Bronchus fibroblast of lung (primary cell): ENCODE results near the genes SPP1, ABCG2, TIGD2 and CCSER1.

- RAMPAGE, long total RNA = no peak
Measured at GRCh38 chr4:87710120-87710597, 60.1 kb downstream of the DMP1 start.

DNA sequence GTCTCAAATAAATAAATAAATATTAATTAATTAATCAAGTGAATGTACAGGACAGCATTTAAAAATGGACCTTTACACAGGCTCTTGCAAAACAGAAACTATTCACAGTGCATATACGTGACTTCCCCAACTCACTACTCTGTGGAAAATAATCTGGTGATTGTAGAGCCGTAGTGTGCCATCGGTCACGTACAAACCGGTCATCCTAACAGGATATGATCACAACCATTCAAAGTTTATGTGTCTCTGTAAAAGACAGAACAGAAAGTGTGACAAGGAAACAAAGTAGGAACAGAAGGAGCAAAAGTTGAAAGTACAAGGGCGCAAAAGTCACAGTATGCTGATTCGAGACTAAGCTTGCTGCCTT, 18.5 kb downstream of the MEPE start:
- RAMPAGE, long total RNA = no peak

DNA sequence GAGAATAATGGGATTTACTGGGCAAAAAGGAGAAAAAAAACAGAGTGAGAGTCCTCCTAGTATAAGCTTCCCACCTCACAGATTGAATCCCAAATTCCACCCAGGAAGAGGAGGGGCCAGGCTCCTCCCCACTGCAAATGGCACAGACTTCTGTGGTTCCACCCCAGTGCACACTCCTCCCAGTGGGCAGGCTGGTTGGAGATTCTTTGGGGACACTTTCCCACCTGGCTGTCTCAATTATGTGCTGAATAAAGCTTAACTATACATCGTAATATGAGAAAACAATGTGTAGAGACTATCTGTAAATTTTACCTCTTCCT, 31.6 kb downstream of the MEPE start:
- RAMPAGE, long total RNA = no peak

- RAMPAGE, long total RNA = no peak
Measured at GRCh38 chr4:87975337-87975998, at the start of gene SPP1. Gene SPP1, plus strand, starts transcription at chr4:87975714.

GRCh38 chr4:88158289-88159459, at the start of gene ABCG2:
Gene ABCG2, minus strand, starts transcription at chr4:88158639.
- RAMPAGE, long total RNA = no peak

DNA sequence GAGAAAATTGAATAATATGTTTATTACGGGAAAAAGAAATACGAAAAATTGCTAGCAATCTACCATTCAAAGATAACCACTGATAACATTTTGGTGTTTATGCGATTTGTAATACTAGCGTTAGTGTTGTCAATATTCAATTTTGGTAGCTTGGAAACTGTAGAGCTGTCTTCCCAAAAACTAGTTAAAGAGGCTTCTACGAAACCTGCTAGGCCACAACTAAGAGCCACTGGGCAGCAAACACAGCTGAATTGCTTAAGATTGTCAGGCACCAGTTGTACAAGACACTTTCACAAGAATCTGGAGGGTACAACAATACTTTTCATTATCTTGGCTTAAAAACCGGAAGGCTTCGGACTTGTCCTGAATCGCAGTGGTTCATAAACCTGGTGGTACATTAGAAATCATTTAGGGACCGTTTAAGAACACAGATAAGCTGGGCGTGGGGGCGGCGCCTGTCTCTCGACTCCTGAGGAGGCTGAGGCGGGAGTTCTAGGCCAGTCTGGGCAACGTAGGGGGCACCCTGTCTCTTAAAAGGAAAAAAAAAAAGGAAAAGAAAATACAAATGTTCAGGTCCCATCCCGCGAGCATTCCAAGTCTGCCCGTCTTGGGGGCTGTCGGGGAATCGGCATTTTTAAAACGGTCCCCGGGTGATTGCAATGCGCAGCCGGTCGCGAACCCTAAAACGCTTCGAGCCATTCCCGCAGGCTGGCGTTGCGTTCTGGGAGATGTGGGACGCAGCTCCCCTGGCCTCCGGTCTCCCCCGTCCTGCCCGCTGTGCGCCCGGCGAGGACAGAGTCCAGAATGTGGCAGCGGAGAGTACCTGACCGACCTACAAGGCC, 784 bp downstream of the PIGY start:
- RAMPAGE, long total RNA = no peak

DNA sequence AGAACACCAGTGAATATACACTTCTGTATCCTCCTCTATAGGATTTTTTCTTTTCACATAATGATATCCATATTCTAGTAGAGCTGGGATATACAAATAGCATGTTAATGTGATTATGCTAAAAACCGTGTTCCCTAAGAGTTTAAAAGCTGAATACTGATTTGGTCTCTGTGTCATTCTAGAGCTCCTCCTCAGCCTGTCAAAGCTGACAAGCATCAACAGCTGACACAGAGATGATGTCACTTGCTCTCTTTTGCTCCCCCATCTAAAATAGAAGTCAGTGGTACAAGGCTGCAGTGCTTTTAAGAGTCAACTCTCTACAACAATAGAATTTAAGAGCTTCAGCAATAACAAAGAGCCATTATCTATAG, 17.1 kb upstream of the HERC3 start:
- RAMPAGE, long total RNA = no peak

DNA sequence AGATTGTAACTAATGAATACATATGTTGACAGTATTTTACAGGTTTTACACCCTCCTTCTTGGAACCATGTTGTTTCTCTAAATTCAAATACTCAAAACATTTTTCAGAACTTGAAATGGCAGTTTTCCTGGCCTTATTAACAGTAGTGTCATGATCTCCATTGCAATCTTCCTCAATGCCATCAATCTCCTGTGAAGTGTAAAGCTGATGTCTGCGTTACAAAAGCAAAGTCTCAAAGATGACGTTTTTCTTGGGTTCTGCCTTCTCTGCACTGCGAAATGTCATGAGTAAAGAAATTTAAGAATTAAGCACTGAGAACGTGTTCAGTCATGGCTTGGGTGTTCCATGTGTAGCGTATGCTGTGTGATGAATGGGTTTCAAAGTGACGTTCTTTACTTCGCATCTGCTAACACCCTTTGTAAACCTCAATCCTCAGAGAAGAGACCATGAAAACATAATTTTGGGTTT, 1.1 kb downstream of the NAP1L5 start:
- RAMPAGE, long total RNA = no peak

DNA sequence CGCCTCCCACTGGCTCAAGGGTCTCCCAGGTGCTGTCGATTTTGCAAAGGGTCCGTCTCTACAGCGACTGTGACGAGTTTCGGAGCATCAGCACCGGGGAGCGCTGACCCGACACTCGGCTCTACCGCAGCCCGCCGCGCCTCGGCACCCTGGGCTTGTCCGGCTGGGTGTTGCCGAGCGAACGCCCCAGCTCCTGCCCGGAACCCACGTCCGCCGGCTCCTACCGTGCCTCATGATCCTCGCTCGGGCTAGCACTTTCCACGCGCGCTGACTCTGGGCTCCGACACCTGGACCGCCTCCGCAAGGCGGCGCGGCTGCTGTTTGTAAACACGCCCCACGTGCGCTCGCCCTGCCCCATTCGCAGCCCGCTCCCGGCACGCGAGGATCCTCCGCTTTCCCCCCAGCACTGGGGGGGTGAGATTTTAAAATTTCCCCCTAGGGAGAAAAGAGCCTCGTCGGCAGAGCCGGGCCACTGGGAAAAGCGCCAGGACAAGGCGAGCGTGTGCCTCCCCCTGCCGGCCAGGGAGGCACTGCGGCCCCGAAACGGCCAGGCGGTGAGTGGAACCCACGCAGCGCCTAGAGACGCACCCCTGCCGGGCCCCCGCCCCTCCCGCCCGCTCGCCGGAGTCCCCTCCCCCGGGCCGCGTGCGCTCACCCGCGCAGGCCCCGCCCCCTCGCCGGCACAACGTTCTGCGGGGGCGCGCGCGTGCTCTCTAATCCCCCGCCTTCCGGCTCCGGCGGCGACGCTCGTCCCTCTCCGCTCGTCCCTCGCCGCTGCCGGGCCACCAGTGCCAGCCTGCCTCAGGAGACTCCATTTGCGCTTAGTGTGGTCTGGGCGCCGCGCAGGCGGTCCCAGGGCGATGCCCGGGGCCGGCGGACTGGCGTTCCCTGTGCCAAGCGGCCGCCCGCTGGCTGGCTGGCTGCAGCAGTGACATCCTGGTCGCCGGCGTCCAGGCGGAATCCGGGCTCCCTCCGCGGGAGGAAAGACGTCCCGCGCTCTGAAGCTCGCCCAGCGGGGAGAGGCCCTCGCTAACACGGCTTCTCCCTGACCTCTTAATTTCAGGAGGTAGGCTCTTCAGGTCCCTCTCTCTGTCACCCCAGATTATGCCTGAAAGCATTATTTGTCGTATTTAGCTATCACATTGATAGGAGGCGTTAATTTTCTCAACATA, at the start of gene TIGD2:
Gene TIGD2 (plus strand): TSS at position 716 of the 1,172 bp plus-strand sequence.
- RAMPAGE, long total RNA = no peak

DNA sequence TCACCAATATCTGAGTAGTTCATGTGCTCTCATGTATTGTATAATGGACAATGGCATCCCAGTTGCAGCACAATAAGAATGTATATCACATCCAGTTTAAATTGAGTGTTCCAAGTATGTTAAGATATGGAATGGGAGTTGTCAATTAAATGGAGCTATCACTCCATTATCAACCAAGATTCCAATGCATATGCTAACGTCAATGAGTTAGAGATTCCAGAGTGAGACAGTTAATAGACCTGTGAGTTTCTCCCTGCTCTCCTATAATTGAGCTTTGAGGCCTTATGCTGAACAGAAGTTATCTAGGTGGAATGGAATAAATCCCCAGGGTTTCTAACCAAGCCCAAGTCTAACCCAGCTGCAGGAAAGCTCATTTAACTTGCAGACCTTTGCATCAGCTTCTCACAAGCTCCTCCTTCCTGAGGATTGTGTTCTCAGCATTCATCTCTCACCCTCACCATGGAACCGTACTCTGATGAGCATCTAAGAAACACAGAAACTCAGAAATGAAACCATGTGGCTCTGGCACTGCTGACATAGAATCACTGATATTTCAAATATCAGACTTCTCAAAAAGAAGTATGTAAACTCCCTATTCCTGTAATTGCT, 84.9 kb downstream of the TIGD2 start:
- RAMPAGE, long total RNA = no peak

- RAMPAGE, long total RNA = no peak
Measured at GRCh38 chr4:89320719-89321100, 13.1 kb upstream of the GPRIN3 start.

DNA sequence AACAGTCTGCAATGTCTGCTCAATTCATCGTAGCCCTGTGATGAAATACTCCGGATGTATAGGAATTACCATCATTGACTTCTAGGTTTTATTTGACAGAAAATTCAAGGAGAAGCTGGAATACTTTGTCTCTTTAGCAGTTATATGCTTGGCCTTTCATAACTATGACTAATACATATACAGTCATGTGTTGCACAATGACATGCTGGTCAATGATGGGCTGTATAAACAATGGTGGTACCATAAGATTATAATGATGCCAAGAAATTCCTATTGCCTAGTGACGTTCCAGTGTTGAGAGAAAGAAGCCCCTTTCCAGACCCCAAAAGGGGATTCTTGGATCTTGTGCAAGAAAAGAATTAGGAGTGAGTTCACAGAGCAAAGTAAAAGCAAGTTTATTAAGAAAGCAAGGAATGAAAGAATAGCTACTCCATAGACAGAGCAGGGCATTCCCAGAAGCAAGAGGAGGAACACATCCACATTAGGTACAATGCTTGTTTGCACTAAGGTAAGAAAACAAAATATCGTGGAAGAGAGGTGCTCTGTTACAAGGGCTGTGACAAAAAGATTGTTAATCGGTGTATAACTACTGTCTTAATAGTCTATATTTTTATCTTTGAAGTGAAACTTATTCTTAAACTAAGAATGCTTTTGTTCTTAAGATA, 185.3 kb upstream of the GPRIN3 start:
- RAMPAGE, long total RNA = no peak

DNA sequence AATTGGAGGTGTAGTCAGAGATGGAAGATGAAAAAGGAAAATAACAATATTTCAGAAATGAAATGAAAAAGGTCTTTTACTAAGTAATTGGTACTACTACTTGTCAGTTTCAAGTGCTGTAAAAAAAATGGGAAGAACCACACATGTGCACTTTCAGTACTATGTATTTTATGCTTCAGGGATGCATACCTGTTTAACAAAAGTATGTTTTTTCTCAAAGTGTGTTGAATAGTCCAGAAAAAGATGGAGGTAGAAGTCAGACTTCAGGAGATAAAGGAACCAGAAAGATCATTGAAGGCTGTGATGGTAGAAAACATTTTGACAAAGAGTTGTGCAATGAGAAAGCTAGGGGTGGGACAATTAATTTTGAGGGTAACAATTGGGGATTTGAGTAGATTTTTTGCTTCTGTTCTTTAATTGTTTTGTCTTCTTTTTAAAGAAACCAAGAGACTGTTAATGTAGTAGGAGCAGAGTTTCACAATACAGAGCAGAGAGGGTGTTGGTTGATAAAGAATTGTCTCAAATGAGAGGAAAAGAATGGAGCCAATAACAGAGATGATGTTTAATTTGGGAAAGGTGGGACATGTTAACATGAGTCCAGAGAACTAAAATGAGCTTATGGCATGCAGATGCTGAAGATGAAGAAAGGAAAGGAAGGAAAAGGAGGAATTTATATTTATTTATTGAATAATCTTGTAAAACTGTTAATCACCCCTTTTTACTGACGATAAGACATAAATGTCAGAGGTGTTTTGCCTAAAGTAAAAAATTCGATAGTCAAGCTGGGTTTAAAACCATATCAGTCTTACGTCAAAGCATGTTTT, 93.9 kb downstream of the SNCA start:
- RAMPAGE, long total RNA = no peak

GRCh38 chr4:89752733-89753452, 84.1 kb downstream of the SNCA start:
- RAMPAGE, long total RNA = no peak

- RAMPAGE, long total RNA = no peak
Measured at GRCh38 chr4:90127164-90128282, at the start of gene CCSER1. Gene CCSER1, plus strand, starts transcription at chr4:90127394.

- RAMPAGE, long total RNA = no peak
Measured at GRCh38 chr4:90649271-90649722, 522.1 kb downstream of the CCSER1 start.

DNA sequence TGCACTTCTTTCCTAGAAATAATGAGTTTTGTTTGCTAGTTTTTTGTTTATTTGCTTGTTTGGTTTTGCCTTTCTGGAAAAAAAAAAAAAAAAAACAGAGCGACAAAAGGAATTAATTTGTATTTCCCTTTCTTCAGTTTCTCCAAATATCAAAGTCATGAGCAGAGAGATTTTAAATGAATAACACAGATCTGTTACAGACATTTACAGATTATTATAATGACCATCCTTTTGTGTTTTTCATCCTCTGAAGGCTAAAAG, 92.8 kb upstream of the SMARCAD1 start:
- RAMPAGE, long total RNA = no peak

DNA sequence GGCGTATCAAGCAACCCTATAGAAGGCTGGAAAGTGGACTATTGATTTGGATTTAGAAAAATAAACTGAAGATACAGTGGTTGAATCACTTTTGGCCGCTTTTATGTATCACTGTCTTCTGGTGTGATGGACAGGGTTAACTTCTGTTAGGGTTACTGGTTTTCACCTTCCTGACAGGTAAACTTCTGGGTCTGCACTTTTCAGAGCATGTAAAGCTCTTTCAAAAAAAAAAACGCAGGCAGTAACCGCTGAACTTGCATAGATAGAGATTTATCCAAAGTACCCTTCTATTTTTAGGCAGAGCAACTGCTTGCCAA, 488 bp upstream of the PDLIM5 start:
- RAMPAGE, long total RNA = no peak

DNA sequence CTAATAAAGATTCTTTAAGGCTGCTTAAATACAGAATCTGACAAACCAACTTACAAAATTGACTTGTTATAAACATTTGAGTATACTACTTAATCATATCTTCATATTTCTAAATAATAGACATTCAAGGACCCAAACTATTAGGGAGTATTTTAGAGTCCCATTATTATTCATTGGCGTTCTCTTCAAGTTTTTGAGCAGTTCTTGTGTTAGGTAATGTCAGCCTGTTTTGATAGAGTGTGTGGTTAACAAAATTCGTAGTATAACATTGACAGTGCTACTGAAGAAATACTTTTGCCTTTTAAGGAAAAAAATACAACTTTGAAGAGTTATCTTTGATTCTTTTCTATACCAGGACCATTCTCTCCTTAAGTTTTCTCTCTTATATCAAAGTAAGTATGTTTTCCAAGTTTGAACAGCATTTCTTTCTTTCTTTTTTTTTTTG, 74.6 kb downstream of the PDLIM5 start:
- RAMPAGE, long total RNA = no peak

- RAMPAGE, long total RNA = no peak
Measured at GRCh38 chr4:94548340-94549025, 96.7 kb downstream of the PDLIM5 start.